Breast epithelium (tissue), 2 donors: ENCODE measurements around the gene GPER1.

GRCh38 chr7:842448-843079 lies 10.3 kb downstream of the SUN1 start:
- PRO-cap = no peak
- RAMPAGE, long total RNA, 2 experiments = no peak in any of the 2 experiments

DNA sequence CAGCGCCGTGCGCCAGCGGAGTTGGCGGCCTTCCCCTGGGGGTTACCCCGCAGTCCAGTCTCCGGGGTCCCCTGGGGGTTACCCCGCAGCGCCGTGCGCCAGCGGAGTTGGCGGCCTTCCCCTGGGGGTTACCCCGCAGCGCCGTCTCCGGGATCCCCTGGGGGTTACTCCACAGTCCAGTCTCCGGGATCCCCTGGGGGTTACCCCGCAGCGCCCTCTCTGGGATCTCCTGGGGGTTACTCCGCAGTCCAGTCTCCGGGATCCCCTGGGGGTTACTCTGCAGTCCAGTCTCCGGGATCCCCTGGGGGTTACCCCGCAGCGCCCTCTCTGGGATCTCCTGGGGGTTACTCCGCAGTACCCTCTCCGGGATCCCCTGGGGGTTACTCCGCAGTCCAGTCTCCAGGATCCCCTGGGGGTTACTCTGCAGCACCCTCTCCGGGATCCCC lies 15.5 kb downstream of the SUN1 start:
- PRO-cap = no peak
- RAMPAGE, long total RNA, 2 experiments = no peak in any of the 2 experiments

DNA sequence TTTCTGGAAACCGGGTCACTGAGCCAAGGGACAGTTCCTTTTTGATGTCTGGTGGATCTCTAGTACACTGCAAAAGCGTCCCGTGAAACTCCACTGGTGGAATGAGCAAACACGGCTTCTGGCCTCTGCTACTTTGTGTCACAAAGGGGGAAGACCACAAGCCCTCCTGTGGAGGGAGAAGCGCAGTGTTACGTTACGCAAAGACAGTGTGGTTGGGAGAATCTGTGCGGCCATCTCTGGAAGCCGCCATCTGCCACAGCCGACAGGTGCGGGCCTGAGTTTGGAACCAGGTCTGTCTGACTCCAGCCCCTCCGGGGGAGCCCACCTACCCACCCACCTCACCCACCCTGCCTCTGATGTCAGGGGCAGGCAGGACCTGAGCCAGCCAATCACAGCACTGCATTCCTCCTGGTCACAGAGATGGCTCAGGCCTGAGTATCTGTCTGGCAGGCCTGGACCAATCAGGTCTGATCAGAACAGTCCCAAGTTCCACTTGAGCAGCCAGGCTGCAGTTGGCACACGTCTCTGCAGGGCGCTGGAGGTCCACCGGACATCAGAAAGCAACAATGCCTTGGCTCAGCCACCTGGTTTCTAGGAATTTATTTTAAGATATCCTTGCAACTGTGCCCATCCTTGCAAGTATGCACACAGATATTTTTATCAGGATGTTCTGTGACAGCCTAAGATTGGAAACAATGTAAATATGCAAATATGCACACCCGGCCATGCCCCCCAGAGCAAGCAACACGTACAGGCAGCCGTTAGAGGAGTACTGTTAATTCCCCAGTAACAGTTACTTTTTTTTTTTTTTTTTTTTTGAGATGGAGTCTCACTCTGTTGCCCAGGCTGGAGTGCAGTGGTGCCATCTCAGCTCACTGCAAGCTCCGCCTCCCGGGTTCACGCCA lies 2.8 kb upstream of the CYP2W1 start:
- PRO-cap = no peak
- RAMPAGE, long total RNA, 2 experiments = no peak in any of the 2 experiments

GRCh38 chr7:1053906-1054846 lies 9.8 kb downstream of the GPR146 start:
- PRO-cap = no peak
- RAMPAGE, long total RNA, 2 experiments = no peak in any of the 2 experiments

GRCh38 chr7:1087477-1088294 lies at the start of gene GPER1:
Gene GPER1, plus strand, starts transcription at chr7:1088113.
- PRO-cap = unidirectional peak, plus-strand start at chr7:1088113
- RAMPAGE, long total RNA, 2 experiments = start-site peak on the plus strand in 2 of 2 experiments, at chr7:1088115-1088178 at its widest, 5 to 8 reads per replicate

- PRO-cap = no peak
- RAMPAGE, long total RNA, 2 experiments = no peak in any of the 2 experiments
Observed at GRCh38 chr7:1092765-1093568, 5.1 kb downstream of the GPER1 start.

GRCh38 chr7:1104605-1105260 lies 16.8 kb downstream of the GPER1 start:
- PRO-cap = no peak
- RAMPAGE, long total RNA, 2 experiments = no peak in any of the 2 experiments

DNA sequence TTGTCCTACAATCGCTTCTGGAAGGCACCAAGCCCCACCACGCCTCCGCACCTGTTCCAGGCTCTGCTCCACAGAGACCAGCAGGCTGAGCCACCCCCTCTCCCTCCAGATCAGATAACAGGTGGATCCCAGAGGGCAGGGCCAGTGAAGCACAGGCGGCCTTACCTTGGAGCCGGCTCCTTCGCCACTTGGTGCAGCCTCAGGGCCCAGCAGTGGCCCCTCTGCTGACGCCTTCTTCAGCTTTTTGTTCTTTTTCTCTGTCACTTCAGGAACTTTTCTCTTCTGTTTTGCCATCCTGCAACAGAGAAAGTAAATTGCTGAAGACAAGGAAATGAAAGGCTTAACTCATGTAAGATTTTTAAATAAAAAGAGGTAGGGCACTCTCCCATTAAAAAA lies 11.0 kb downstream of the C7orf50 start:
- PRO-cap = no peak
- RAMPAGE, long total RNA, 2 experiments = no peak in any of the 2 experiments

DNA sequence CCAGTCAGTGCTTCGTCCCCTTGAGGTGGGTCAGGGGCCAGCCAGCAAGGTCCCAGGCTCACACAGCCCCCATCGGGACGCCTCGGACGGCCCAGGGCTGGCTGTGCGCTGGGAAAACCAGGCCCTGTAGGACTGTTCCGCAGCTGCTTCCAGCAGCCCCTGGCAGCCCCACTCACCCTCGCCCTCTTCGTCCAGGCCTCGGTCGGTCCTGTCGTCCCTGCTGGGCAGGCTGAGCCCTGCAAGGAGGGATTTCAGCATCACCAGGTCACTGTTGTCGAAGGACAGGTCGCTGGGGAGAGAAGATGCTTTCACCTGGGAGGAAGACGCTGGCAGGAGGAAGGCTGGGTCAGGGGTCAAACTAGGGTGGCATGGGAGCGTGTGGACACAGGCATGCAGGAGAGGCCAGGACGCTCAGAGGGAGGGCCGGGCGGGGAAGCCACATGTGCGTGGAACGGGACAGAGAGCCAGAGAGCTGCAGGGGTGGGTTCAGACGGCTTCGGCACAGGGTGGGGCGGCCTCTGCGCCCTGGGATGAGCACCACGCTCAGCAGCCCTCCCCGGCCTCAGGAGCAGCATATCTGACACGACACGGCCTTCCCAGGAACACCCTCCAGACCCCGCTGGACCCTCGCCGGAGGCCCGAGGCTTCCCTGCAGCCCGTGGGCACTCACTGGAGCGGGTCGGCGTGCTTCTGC lies 13.8 kb upstream of the MICALL2 start:
- PRO-cap = no peak
- RAMPAGE, long total RNA, 2 experiments = no peak in any of the 2 experiments

DNA sequence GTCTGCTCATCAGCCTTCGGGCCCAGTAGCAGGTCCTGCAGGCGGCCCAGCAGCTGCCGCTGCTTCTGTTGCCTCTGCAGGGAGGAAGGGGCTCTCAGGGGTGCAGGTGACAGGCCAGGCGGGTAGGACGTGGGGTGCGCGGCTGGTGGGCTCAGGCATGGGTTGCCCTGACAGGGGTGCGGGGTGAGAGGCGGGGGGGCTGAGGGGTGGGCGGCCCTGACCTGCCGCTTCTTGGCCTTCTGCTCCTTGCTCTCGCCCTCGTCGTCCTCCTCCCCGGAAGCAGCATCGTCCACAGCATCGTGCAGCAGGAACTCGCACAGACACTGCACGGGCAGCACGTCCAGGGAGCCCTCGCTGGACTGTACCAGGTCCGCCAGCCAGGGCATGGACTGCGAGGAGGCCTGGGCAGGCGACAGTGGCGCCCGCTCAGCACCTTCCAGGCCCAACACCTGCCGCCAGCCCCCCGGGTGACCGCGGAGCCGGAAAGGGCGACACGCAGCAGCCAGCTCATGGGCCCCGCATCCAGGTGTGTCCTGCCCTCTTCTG lies 17.4 kb downstream of the INTS1 start:
- PRO-cap = no peak
- RAMPAGE, long total RNA, 2 experiments = no peak in any of the 2 experiments

DNA sequence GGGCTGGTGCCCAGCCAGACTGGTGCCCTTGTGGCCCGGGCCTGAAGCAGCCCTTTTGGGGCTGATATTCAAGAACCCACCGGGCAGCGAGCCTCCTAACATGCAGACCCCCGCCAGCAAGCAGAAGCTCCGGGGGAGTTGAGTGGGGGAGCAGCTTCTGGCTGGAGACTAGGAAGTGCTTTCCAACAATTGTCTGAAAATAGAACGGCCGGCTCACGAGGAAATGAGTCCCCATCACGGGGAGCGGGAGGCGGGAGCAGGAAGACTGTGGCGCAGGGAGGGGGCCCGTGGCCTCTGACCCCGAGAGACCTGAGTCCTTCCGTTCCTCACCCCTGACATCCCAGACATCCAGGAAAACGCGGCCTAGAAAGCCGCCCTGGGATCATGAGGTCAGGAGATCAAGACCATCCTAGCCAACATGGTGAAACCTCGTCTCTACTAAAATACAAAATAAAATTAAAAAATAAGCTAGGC lies 9.6 kb upstream of the INTS1 start:
- PRO-cap = no peak
- RAMPAGE, long total RNA, 2 experiments = no peak in any of the 2 experiments

GRCh38 chr7:1531474-1532123 lies 1.1 kb downstream of the MAFK start:
- PRO-cap = bidirectional peak, plus-strand start at chr7:1531837, minus-strand start at chr7:1531641
- RAMPAGE, long total RNA, 2 experiments = no peak in any of the 2 experiments

DNA sequence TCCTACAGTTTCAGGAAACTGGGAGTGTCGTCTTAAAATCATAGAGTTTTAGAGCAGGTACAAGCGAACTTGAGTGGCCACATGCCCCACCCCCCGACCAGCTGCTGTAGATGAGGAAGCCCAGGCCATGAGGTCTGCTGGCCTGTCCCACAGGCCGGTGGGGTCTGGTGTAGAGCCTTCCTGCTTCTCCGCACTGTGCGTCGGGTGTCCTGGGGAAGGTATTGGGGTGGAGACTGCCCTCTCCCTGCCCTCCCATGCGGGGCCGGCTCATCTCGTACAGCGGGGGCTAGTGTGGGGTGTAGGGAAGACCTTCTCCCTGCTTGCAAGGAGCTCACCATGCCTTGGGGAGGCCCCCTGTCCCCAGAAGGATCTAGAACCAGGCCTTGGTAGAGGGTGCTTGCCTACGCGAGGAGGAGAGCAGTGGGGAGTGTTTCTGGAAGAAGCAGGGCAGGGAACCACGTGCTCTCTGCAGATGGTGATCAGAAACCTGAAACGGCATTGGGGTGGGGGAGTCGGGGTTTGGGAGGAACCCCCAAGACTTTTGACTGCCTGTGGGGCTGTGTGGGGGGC lies 2.6 kb downstream of the MAFK start:
- PRO-cap = bidirectional peak, plus-strand start at position 35 of the sequence, minus-strand start outside the sequence
- RAMPAGE, long total RNA, 2 experiments = no peak in any of the 2 experiments

DNA sequence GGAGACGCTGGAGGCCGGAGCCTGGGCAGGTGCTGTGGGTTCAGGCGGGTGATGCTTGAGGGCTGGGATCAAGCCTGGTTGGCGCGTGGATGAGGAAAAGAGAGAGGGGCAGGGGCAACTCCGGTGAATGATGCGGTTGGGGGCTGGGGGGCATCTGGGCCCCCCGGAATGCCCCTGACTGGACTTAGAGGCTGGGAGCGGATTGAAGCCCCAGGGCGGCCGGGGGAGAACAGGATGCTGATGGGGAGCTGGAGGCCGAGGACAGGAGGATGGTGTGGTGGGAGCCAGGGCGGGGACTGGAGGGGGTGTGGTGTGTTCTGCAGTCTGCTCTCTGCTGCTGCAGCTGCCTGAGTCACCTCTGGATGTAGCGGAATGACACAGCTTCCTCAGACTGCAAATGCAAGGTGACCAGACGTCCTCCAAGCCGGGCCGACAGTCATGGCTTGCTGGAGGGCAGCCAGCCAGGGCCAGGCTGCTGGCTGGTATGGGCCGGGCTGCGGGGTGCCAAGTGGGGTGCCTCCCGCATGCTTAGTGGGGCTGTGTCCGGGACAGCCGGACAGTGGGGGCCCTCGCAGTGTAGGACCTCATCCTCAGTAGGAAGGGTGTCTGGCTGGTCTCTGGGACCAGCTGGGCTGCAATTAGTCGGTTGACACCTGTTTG lies 3.3 kb downstream of the MAFK start:
- PRO-cap = no peak
- RAMPAGE, long total RNA, 2 experiments = no peak in any of the 2 experiments

DNA sequence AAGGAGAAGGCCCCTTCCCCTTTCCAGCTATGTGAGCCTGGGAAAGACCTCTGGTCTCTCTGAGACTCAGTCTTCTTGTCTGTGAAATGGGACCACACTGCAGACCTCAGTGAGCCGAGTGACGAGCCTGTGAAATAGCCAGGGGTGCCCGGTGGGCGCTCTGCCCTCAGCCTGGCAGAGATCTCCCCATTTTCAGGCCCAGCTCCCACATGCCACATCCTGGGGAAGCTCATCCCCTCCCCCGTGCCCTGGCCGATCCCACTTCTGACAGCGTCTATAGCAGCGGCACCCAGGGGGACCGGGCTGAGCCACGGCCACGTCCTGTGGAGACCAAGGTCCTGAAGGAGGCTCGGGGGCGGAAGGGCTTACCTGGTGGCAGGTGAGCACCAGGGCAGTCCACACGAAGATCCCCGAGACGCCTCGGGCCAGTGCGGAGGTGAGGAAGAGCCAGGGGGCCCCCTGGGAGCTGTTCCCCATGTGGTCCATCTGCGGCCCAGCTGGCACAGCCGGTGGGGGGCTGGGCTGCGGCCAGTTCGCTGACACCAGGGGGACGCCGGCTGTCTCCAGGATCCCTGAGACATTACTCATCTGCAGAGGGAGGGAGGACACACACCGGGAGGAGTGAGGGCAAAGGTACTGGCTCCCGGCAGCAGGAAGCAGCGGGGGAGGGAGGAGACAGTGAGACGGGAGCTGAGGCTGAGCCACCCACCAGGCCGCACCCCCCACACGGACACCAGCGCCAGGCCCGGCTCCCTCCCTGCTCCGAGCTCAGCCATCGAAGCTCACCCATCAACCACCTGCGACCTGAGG lies 903 bp downstream of the TMEM184A start:
- PRO-cap = unidirectional peak, plus-strand start at position 659 of the sequence; unidirectional peak, plus-strand start at position 727 of the sequence
- RAMPAGE, long total RNA, 2 experiments = start-site peak on the minus strand in 1 of 2 experiments, centred at position 593 of the sequence, 5 reads per replicate

GRCh38 chr7:1558196-1558723 lies 2.3 kb upstream of the TMEM184A start:
- PRO-cap = no peak
- RAMPAGE, long total RNA, 2 experiments = no peak in any of the 2 experiments

- PRO-cap = no peak
- RAMPAGE, long total RNA, 2 experiments = no peak in any of the 2 experiments
Observed at GRCh38 chr7:1665112-1665561, 4.9 kb upstream of the ELFN1 start.

- PRO-cap = no peak
- RAMPAGE, long total RNA, 2 experiments = no peak in any of the 2 experiments
Observed at GRCh38 chr7:1708143-1708689, 38.1 kb downstream of the ELFN1 start.

DNA sequence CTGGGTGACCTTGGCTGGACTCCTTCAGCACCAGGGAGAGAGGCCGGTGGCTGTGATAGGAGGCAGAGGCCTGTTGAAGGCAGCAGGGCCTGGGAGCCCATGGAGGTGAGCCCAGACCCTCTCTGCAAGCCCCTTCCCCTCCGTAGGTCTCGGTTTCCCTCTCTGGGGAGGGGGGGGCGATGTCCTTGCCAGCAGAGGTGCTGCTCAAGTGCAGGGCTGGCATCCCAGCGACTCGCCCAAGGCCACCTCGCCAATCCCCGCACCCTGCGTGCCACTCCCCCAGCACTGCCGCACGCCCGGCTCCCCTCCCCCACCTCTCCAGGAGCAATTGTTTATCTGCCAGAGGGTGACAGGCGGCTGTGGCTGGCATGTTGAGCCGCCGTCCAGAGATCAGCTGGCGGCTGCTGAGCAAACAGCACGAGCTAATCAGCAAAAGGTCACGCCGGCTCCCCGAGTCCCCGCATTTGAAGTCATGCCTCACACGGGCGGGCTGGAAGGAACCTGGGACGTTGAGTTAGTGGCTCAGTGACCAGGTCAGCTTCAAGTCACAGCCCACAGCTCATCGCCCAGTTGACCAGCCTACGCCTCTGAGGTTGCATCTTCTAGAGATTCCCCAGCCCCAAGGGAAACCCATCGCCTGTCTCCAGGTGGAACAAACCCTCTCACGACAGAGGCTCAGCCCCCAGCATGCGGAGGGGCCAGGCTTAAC lies 43.7 kb downstream of the ELFN1 start:
- PRO-cap = no peak
- RAMPAGE, long total RNA, 2 experiments = no peak in any of the 2 experiments

DNA sequence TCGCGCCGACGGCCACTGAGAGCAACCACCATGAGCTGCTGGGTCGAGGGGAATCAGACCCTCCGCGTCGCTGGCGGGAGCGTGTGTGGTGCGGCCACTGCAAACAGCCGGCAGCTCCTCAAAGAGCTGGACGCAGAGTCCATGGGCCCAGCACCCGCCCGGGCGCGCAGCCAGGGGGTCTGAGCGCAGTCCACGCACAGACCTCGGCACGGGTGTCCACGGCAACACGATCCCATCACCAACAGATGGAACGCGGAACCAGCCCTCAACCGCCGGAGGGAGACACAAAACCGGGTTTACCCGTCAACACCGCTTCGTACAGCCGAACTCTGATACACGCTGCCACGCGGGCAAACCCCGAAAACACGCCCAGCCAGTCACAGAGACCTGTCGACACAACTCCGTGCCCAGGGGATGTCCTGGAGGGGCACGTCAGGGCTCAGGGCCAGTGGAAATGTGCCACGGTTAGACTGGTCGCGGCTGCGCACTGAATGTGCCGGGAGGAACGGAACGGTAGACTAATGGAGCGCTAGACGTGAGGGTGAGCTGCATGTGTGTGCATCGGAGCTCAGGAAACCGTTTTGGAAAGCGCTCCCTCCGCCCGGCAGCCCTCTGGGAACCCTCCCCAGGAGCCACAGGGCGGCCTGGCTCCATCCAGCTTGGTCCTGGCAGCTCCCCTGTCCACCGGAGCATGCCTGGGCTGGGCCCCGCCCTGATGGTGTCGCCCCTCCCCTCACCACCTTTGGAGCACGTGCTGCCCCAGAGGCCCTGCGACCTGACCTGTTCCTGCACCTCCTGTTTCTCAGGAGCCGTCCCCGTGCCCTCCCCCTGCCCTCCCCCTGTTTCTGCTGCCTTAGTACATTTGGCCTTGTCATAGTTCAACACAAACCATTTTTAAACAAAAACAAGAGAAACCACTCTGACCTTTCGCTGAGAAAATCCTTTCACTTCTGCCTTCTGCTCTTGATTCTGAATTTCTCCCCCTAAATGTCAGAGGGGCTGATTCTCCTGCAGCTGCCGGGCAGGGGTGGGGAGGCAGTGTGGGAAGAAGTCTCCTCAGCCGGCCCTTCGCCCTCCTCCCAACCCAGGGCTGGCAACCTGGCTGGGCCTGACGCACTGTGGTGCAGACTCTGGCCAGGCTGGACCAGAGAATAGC lies 147.5 kb downstream of the ELFN1 start:
- PRO-cap = no peak
- RAMPAGE, long total RNA, 2 experiments = no peak in any of the 2 experiments